Parietal lobe (tissue), 2 donors: ENCODE measurements around the genes MPST and RAC2.

DNA sequence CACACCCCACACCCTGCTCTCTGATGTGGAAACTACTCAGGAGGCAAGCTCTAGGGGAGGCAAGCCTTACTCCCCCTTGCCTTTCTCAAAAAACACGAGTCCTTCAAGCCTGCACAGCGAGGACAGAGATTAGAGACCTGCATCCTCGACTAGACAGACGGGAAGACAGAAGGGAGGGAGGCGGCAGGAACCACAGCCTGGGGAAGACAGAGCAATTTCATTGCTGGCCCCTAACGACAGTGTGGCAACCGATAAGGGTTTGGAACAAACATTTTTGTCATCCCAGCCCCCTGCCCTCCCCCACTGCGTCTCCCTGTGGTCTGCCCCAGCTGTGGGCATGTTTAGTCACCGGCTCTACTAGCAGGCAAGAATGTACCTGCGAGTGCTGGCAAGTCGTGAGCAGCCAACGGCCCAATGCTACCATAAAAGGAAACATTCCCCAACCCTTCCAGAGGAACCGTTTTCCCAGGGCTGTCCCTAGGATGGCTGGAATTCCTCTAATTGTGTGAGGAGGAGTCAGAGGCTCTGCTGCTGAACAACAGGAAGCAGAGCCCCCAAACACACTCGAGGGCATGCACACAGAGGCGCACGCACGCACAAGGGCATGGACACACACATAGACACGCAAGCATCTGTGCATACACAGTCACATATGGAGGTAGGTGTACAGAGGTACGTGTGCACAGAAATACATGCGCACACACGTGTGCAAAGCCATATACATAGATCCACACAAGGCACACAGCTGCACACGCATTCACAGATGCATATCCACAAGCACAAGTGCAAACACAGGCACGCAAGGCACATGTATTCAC is 58.4 kb downstream of the MYH9 start:
- RAMPAGE, long total RNA, result no peak

- RAMPAGE, long total RNA, result no peak
Observed at GRCh38 chr22:36340449-36341578, 47.0 kb downstream of the MYH9 start.

- RAMPAGE, long total RNA, result no peak
Observed at GRCh38 chr22:36359531-36360336, 28.0 kb downstream of the MYH9 start.

GRCh38 chr22:36415540-36416035 is 27.8 kb upstream of the MYH9 start:
- RAMPAGE, long total RNA, result no peak

DNA sequence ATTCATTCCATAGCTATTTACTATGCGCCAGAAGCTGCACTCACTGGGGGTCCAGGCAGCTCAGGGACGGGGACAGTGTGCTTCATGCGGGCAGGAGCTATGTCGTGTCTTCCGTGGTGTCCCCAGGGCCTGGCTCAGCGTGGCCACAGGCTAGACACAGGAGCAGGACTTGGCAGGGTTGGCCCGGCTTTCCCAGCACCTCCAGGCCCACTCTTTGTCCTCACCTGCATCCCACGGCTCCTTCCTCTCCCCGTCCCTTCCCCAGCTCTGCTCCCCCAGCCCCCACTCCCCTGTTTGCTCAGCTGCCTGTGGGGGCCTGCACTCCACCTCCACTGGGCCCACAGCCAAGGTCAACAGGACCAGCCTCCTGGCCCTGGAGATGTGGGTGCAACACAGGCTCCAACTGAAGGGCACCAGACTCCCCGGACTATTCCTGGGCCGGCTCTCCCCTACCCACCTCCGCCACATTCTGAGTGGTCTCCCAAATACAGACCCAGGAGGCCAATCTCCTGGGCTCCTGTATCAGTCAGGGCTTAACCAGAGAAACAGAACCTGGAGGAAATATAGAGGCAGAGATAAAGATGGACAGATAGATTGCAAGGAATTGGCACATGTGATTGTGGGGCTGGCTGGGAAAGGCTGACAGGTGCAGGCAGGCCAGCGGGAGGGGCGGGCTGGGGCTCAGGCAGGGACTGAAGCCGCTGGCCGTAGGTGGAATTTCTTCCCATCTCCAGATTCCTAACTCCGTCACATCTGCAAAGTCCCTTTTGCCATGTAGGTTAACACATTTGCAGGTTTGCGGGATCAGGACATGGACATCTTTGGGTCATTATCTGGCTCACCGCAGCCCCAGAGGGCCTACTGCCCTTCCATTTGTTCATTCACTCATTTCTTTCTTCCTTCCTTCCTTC is 45.6 kb upstream of the MYH9 start:
- RAMPAGE, long total RNA, result no peak

DNA sequence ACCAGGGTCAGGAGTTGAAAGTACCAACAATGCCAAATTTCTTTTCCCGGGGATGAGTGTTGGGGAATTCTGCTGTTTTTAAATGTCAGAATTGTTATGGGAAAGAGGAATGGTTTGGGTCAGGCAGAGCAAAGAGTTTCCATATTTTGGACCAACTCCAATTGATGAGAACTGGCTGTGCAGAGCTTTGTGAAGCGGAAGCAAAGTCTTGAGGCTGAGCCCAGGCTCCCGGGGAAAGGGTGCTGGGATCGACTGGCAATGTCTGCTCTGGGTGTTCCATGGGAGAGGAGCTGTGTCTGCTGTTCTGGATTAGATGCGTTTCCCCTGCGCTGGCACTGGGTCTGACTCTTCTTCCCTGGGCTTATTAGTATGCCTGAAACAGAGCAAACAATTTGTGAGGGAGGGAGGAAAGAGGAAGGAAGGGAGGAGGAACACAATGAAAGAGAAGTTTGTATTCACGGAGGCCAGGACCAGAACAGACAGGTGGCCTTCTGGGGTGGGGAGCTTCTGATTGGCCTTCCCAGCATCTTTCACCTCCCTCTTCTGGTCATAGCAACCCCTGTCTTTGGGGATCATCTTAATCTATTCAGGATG is 36.1 kb downstream of the TXN2 start:
- RAMPAGE, long total RNA, result no peak

GRCh38 chr22:36461787-36462539 is 19.5 kb downstream of the TXN2 start:
- RAMPAGE, long total RNA, result no peak

DNA sequence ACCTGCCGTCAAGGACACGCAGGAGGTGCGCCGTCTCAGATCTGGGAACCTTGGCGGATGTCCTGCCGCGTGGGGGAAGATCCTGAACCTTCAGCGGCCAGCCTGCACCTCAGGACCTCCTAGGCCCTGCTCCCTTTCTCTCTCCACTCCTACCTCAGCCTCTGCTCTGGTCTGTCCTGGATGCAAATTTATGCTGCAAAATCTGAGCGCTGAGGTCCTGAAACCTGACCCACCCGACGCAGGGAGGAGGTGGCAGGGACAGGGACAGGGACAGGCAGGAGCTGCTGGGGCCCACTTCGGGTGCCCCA is 473 bp upstream of the PVALB start:
- RAMPAGE, long total RNA, result no peak

- RAMPAGE, long total RNA, result no peak
Observed at GRCh38 chr22:36874096-36874468, 13.3 kb downstream of the NCF4 start.

GRCh38 chr22:36914516-36914715 is 988 bp downstream of the CSF2RB start:
- RAMPAGE, long total RNA, result no peak

GRCh38 chr22:37019650-37020542 is at the start of gene MPST:
Gene MPST (plus strand): TSS chr22:37019742.
- RAMPAGE, long total RNA, result no peak

GRCh38 chr22:37031885-37032400 is 12.4 kb downstream of the MPST start:
- RAMPAGE, long total RNA, result no peak

- RAMPAGE, long total RNA, result no peak
Observed at GRCh38 chr22:37166487-37166892, 16.8 kb upstream of the IL2RB start.

- RAMPAGE, long total RNA, result no peak
Observed at GRCh38 chr22:37197506-37198276, 9.6 kb upstream of the C1QTNF6 start.

DNA sequence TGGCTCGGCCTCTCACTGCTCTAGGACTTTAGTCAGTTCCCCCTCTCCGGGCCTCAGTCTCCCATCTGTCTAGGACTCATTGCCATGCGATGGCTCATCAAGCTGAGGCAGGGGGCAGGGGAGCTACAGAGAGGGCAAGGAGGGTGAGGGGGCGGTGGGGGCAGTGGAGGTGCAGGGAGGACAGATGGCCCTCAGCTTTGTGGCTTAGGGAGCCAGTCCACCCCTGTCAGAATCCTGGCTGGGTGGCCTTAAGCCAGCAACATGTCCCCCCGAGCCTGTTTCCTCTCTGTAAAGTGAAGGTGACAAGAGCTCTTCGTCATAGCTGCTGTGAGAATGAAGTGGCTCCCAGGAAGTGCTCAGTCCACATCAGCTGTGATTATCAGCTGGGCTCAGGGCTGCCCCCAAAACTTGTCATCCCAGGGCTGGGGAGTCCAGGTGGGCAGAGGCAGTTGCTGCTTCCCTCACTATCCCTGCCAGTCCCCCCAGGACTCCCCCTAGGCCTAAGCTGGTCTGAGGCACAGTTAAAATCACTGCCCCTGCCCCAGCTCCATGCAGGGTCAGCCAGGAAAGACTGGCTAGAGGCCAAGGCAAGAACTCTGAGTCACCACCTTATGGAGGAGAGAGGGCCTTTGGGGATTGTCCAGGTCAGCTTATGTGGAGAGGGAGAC is 14.8 kb downstream of the RAC2 start:
- RAMPAGE, long total RNA, result no peak

DNA sequence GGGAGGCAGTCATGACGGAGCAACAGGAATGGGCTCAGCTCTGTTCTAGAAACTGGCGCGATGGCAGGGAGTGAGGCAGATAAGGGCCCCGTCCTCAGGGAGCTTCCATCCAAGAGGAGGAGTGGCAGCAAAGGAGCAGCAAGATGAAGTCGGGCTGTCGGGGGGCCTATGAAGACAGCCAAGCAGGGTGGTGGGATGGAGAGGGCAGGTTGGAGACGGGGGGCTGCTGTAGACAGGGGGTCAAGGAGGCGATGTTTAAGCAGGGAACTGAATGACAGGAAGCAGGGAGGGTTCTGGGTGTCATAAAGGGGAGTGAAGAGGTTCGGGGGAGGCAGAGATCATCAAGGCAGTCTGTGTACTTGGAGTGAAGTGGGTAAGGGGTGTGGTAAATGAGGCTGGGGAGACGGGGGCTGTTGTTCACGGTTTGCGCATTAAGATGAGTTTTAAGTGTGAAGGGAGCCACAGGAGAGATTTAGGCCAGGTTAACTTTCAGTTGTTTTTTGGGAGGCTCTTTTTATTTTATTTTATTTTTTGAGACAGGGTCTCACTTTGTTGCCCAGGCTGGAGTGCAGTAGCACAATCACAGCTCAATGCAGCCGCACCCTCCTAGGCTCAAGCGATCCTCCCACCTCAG is 6.2 kb downstream of the RAC2 start:
- RAMPAGE, long total RNA, result no peak

DNA sequence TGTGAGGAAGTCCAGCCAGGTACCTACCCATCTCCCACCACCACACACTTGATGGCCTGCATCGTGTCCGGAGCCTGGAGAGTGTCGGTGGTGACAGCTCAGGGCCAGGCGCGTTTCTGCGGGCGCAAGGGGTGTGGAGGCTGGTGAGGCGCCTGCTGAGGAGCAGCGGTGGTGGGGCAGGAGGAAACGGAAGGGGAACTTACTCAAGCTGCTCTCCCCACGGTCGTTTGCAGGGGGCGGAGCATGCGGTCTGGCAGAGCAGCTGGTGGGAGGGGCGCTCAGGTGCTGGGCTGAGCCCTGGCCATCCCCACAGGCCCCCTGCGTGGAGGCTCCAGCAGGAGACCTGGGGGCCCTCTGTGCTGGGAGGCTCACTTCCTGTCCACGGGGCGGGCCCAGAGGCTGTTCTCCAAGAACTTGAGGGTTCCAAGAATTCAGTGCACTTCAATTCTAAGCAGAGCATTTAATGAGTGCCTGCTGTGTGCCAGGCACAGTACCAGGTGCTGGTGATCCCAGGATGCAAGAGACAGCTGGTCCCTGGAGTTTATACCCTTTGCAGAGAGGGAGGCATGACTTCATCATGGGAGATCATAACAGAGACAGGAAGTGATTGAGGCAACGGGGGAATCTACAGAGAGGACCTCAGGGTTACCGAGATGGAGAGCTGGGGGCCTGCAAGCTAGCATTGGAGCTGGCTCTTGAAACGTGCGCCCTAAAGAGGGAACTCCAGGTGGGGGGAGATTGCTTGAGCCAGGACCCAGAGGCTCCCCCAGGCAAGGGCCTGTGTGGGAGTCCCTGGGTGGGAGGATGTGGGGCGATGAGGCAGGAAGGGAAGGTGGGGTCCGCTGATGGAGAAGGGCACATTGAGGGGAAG is at the start of gene RAC2:
Gene RAC2, minus strand, starts transcription at position 183 of the 871 bp plus-strand sequence.
- RAMPAGE, long total RNA, result no peak

DNA sequence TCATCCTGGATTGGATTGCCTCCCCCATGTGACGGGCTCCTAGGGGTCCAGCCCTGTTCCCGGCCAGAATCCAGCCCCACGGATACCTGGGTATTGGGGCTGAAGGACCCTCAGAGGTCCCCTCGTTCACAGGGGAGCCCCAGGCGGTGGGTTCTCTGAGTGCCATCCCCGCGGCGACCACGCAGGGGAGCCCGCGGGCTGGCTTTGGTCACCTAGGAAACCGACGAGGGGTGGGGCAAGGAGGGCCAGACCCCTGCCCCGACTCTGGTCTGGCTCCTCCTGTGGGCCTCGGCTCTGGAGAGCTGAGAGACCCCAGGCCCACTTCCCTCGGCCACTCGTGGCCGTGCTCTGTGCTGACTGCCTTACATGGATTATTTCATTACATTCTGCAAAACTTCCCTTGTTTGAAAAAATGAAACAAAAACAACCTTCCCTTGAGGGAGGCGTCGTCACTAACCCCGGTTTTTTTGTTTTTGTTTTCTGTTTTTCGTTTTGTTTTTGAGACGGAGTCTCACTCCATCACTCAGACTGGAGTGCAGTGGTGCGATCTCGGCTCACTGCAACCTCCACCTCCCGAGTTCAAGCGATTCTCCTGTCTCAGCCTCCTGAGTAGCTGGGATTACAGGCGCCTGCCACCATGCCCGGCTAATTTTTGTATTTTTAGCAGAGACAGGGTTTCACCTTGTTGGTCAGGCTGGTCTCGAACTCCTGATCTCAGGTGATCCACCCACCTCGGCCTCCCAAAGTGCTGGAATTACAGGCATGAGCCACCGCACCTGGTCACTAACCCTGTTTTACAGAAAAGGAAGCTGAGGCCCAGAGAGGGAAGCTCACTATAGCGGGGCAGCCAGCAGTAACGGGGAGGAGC is 15.0 kb upstream of the CYTH4 start:
- RAMPAGE, long total RNA, result no peak

DNA sequence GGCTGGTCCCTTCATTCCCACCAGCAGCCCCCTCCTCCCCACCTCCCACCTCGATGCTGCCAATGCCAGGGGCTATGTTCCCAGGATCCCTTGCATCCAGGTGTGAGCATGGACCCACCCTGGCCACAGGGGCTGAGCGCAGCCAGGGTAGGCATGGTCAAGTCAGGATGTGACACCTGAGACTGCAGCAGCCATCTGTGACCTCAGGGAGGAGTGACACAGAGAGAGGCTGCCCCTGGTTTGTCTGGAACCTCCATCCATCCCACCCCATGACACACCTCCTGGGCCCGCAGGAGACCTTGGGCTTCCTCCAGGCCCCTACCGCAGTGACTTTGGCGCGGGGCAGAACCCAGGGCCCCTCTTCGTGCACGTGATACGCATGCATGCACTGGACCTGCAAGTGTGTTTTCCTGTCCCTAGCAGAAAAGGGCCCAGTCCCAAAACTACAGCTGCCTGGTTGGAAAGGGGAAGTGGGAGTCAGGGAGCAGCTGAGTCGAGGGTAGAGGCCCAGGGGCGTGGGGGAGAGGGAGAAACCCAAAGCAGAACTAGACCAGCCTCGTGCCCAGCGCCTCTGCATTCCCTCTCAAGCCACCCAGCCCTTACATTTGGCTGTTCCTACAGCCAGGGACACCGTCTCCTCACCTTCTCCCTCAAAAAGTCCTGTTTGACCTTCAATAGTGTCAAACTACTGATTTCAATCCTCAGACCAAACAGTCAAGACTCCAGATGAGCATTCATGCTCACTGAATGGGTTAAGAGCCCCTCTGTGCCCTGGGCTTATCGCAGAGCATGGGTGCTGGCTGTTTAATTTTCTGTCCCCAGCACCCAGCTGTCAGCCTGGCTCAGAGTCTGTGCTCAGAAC is 7.8 kb upstream of the CYTH4 start:
- RAMPAGE, long total RNA, result no peak

GRCh38 chr22:37314684-37315406 is 32.5 kb downstream of the CYTH4 start:
- RAMPAGE, long total RNA, result no peak